Keratinocyte (primary cell): ENCODE measurements around the genes AP1G2, JPH4, PSME2 and RABGGTA.

DNA sequence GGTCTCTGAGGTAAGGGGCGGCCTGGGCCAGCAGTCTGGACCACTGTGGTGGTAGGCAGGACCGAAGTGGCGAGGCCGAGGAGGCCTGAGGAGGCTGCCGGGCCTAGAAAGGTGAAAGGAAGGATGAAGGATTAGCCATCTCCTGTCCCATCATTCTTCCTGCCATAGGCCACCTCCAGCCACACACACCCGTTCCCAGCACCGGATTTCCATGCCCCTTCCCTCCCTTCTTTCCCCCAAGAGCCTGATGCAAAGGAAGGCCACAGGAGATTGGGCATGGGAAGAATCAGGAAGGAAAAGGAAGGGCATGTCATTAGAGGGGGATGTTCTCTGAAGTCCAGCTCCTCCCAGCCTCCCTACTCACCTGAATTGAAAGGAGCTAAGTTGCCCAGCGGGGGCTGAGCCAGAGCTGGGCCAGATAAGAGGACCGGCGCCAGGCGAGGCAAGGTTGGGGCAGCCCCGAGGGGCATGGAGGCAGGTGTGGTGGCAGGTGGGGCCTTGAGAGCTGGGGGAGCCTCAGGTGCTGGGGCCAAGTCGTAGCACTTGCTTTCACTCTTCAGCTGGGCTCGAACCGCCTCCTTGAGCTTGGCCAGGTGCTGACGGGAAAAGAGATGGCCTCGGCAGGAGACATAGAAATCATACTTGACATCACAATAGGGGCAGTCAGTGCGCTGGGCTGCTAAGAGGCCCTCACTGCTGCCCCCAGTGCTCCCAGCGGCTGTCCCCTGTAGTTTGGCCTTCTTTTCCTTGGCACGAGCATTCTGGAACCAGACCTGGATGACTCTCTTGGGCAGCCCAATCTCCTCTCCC, 28.5 kb downstream of the ZFHX2 start:
CAGE:
- cytosol, long polyA minus RNA: no peak
- cytosol, long polyA plus RNA: no peak
- long polyA plus RNA: no peak
- nucleus, long polyA minus RNA: no peak
- nucleus, long polyA plus RNA: no peak

GRCh38 chr14:23539474-23539735, 12.2 kb downstream of the ZFHX2 start:
CAGE:
- cytosol, long polyA minus RNA: no peak
- cytosol, long polyA plus RNA: no peak
- long polyA plus RNA: no peak
- nucleus, long polyA minus RNA: no peak
- nucleus, long polyA plus RNA: no peak

DNA sequence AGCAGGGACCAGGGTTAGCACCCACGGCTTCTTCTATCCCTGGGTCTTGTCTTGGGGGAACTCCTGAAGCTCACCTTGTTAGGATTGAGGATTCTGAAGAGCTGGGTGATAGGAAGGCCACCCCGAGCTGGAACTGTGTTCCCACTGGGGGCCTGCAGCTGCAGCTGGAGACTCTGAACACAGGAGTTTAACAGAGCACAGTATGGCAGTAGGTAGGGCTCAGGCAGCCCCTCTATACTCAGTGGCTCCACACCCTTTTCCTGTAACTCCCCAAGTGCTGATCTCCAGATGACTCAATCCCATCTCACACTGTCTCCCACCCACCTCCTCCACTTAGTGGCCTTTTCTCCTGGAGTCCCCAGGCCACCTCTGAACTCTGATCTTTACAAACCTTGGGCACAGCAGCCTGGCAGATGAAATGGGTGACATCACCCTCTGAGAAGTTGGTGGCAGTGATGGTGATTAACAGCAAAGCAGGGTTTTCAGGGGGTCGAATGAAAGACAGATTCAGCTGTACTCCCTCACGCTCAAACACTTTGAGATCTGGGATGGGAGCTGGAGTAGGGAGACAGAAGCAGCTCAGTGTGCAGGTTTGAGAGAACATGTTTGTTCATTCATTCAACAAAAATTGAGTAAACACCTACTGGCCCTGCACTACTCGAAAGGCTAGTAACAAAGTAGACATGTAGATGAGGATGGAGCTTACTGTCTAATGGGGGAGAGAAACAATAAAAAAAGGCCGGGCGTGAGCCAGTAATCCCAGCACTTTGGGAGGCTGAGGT, 4.0 kb downstream of the THTPA start:
CAGE:
- cytosol, long polyA minus RNA: no peak
- cytosol, long polyA plus RNA: no peak
- long polyA plus RNA: no peak
- nucleus, long polyA minus RNA: start-site peak on the plus strand centred at position 485 of the sequence, 20 bp wide, 8 reads
- nucleus, long polyA plus RNA: no peak

CAGE:
- cytosol, long polyA minus RNA: no peak
- cytosol, long polyA plus RNA: no peak
- long polyA plus RNA: no peak
- nucleus, long polyA minus RNA: no peak
- nucleus, long polyA plus RNA: no peak
Observed at GRCh38 chr14:23566561-23567666, 677 bp downstream of the AP1G2 start.

CAGE:
- cytosol, long polyA minus RNA: start-site peak on the minus strand at chr14:23567762-23567783, 146 reads
- cytosol, long polyA plus RNA: no peak
- long polyA plus RNA: start-site peak on the minus strand at chr14:23567724-23567791, 360 and 657 reads in 2 replicates
- nucleus, long polyA minus RNA: start-site peak on the minus strand at chr14:23567762-23567791, 242 reads
- nucleus, long polyA plus RNA: start-site peak on the minus strand at chr14:23567721-23567779, 1,164 and 960 reads in 2 replicates
Observed at GRCh38 chr14:23567667-23568123, at the start of gene AP1G2. Gene AP1G2 (minus strand): TSS chr14:23567791.

DNA sequence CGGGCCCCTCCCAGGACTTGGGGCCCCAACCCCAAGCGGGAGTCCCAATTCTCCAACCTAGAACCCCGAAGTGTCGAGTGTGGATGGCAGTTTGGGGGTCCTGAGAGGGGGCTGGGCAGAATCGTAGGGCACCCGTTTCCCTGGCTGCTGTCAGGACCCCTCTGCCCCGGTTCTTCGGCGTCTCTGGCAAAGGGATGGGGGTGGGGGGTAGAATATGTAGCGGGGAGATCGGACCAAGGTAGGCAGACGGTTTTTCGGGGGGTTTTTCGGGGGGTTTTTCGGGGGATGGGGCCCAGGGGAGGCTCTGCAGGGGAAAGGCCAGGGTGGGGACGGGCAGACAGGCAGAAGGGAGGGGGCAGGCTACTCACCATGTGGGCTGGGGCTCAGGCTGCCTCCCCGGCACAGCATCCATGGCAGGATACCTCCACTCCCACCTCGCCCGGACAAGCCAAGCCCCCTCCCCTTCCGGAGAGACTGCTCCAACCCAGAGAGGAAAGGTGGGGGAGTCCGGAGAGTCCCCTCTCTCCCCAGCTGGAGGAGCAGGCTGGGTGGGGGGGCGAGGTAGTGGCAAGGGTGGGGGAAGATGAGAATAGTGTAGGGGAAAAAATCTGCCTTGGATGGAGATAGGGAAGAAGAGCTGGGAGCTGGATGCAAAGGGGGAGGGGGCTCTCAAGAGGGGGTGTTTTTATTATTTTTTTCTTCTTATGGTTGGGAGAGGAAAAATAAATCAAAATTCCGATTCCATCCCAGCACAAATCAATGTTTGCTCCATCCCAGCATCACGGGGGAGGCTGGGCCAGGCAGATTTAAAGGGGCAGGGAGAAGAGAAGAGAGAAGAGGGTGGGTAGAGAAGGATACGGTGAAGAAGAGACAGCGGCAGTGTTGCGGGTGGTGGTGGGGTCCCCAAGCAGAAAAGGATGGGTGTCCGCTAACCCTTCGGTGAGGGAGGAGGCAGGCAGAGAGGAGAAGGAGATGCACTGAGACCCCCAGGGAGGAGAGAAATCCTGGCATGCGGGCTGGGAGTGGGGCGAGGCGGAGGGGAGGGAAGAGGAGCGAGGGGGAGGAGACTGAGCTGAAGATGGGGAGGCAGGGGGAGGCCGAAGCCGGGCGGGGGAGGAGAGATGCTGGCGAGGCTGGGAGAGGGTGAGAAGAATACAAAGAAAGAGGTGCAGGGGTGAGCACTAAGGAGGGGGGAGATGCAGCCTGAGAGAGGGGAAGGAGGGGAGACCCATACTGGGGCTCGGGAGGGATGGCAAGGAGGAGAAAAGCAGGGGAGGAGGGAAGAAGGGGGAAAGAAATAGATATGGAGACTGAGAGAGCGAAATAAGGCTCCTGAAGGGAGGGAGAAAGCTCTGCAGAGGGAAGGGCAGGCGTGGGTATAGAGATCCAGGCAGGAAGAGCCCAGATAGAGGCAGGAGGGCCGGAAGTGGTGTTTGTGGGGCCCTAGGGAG, at the start of gene JPH4:
TSS of gene JPH4 (minus strand) at position 979 of the 1,451 bp plus-strand sequence.
CAGE:
- cytosol, long polyA minus RNA: no peak
- cytosol, long polyA plus RNA: no peak
- long polyA plus RNA: no peak
- nucleus, long polyA minus RNA: no peak
- nucleus, long polyA plus RNA: no peak

DNA sequence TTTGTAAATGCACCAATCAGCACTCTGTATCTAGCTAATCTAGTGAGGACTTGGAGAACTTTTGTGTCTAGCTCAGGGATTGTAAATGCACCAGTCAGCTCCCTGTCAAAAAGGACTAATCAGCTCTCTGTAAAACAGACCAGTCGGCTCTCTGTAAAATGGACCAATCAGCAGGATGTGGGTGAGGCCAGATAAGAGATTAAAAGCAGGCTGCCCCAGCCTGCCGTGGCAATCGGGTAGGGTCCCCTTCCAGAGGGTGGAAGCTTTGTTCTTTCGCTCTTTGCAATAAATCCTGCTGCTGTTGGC, 2.9 kb upstream of the JPH4 start:
CAGE:
- cytosol, long polyA minus RNA: no peak
- cytosol, long polyA plus RNA: no peak
- long polyA plus RNA: no peak
- nucleus, long polyA minus RNA: no peak
- nucleus, long polyA plus RNA: no peak

GRCh38 chr14:24071751-24072846, 737 bp downstream of the CPNE6 start:
CAGE:
- cytosol, long polyA minus RNA: no peak
- cytosol, long polyA plus RNA: no peak
- long polyA plus RNA: no peak
- nucleus, long polyA minus RNA: no peak
- nucleus, long polyA plus RNA: no peak

CAGE:
- cytosol, long polyA minus RNA: no peak
- cytosol, long polyA plus RNA: no peak
- long polyA plus RNA: no peak
- nucleus, long polyA minus RNA: no peak
- nucleus, long polyA plus RNA: no peak
Observed at GRCh38 chr14:24080859-24081995, 9.9 kb downstream of the CPNE6 start.

DNA sequence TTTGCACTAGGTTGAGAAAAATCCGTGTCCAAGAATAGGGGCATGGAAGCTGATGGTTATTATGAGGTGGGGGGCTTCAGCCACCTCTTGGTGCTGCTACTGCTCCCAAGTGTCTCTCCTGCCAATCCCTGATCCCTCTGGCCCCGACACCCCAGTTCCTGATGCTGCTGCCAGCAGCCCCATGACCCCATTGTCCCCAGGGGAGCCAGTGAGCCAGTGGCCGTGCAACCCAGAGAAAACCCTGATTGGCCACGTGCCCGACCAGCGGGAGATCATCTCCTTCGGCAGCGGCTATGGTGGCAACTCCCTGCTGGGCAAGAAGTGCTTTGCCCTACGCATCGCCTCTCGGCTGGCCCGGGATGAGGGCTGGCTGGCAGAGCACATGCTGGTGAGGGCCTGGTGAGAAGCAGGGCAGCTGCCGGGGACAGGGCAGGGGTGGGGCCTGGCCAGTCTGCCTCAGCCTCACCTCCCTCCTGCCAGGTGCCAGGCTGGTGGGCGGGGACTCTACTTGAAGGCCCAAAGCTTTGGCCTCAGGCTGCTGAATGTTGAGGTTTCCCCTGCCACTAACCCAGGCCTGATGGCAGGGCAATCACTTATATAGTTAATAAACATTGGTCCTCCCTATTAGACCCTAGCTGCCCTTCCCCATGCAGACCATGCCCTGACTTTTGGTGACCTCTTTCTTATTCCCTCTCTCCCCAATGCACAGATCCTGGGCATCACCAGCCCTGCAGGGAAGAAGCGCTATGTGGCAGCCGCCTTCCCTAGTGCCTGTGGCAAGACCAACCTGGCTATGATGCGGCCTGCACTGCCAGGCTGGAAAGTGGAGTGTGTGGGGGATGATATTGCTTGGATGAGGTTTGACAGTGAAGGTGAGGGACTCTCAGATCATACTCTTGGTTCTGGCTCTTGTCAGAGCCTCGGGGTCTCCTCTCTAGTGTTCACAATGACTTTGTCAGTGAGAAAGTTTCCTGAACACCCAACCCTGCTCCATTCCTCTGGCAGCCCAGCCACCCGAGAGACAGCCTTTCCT, 5.1 kb downstream of the PCK2 start:
CAGE:
- cytosol, long polyA minus RNA: no peak
- cytosol, long polyA plus RNA: no peak
- long polyA plus RNA: no peak
- nucleus, long polyA minus RNA: no peak
- nucleus, long polyA plus RNA: no peak

CAGE:
- cytosol, long polyA minus RNA: no peak
- cytosol, long polyA plus RNA: no peak
- long polyA plus RNA: no peak
- nucleus, long polyA minus RNA: no peak
- nucleus, long polyA plus RNA: no peak
Observed at GRCh38 chr14:24122884-24123396, 7.5 kb upstream of the FITM1 start.

GRCh38 chr14:24138729-24139264, 2.6 kb downstream of the EMC9 start:
CAGE:
- cytosol, long polyA minus RNA: start-site peak on the plus strand at chr14:24138790-24138803, 13 reads; start-site peak on the plus strand at chr14:24138891-24138937, 29 reads
- cytosol, long polyA plus RNA: no peak
- long polyA plus RNA: no peak
- nucleus, long polyA minus RNA: no peak
- nucleus, long polyA plus RNA: no peak

CAGE:
- cytosol, long polyA minus RNA: start-site peak on the minus strand at chr14:24146604-24146612, 119 reads
- cytosol, long polyA plus RNA: start-site peak on the minus strand at chr14:24146588-24146641, 3,092 and 810 reads in 2 replicates
- long polyA plus RNA: start-site peak on the minus strand at chr14:24146588-24146645, 1,061 and 1,267 reads in 2 replicates
- nucleus, long polyA minus RNA: start-site peak on the minus strand at chr14:24146604-24146612, 30 reads
- nucleus, long polyA plus RNA: start-site peak on the minus strand at chr14:24146588-24146651, 1,432 and 1,390 reads in 2 replicates
Observed at GRCh38 chr14:24146461-24147415, at the start of gene PSME2. Gene PSME2 (minus strand): TSS chr14:24146610.

GRCh38 chr14:24164361-24164811, 3.3 kb downstream of the IRF9 start:
CAGE:
- cytosol, long polyA minus RNA: no peak
- cytosol, long polyA plus RNA: no peak
- long polyA plus RNA: no peak
- nucleus, long polyA minus RNA: no peak
- nucleus, long polyA plus RNA: no peak

GRCh38 chr14:24177614-24178109, 5.8 kb downstream of the REC8 start:
CAGE:
- cytosol, long polyA minus RNA: no peak
- cytosol, long polyA plus RNA: no peak
- long polyA plus RNA: no peak
- nucleus, long polyA minus RNA: no peak
- nucleus, long polyA plus RNA: no peak

GRCh38 chr14:24185638-24186458, 2.8 kb downstream of the IPO4 start:
CAGE:
- cytosol, long polyA minus RNA: no peak
- cytosol, long polyA plus RNA: no peak
- long polyA plus RNA: no peak
- nucleus, long polyA minus RNA: no peak
- nucleus, long polyA plus RNA: no peak

GRCh38 chr14:24271404-24272178, at the start of gene RABGGTA:
Gene RABGGTA (minus strand): TSS chr14:24271597.
CAGE:
- cytosol, long polyA minus RNA: start-site peak on the minus strand at chr14:24271509-24271570, 39 reads
- cytosol, long polyA plus RNA: start-site peak on the minus strand at chr14:24271416-24271588, 107 and 53 reads in 2 replicates
- long polyA plus RNA: start-site peak on the minus strand at chr14:24271416-24271570, 47 and 347 reads in 2 replicates
- nucleus, long polyA minus RNA: start-site peak on the minus strand at chr14:24271489-24271620, 92 reads
- nucleus, long polyA plus RNA: start-site peak on the minus strand at chr14:24271455-24271603, 131 and 305 reads in 2 replicates

DNA sequence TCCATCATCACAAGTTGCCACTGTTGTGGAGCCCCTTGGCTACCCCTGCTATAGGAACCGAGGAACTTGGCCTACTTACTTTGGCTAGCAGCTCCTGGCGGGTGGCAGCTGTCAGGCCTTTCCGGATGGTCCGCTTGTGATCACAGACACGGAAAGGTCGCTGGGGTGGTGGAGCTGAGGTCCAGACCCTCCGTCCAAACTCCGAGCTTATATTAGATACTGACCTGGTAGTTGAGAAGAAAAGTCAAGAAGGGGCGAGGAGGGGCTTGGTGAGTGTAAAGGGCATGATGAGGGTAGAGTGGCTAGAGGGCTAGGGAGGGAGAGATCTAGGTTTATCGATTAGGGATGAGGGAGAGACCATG, 504 bp downstream of the CIDEB start:
CAGE:
- cytosol, long polyA minus RNA: no peak
- cytosol, long polyA plus RNA: no peak
- long polyA plus RNA: no peak
- nucleus, long polyA minus RNA: no peak
- nucleus, long polyA plus RNA: no peak

GRCh38 chr14:24338678-24339084, 1.1 kb downstream of the RIPK3 start:
CAGE:
- cytosol, long polyA minus RNA: no peak
- cytosol, long polyA plus RNA: no peak
- long polyA plus RNA: no peak
- nucleus, long polyA minus RNA: no peak
- nucleus, long polyA plus RNA: no peak

CAGE:
- cytosol, long polyA minus RNA: no peak
- cytosol, long polyA plus RNA: no peak
- long polyA plus RNA: no peak
- nucleus, long polyA minus RNA: no peak
- nucleus, long polyA plus RNA: no peak
Observed at GRCh38 chr14:24367272-24367424, 836 bp upstream of the NFATC4 start.